Measurements from ENCODE around the genes FUZ and MYH14.

DNA sequence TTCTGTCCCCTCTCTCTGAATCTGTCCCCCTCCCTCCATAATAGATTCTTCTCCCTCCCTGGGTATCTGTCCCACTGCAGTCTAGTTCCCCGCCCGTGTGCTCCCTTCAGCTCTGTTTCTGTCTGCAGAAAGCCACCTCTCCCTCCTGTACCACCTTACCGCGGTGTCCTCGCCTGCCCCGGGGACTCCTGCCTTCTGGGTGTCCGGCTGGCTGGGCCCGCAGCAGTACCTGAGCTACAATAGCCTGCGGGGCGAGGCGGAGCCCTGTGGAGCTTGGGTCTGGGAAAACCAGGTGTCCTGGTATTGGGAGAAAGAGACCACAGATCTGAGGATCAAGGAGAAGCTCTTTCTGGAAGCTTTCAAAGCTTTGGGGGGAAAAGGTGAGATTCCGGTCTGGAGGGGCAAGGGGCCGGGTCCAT, 1.3 kb downstream of the FCGRT start:
- PRO-cap: no peak
- RAMPAGE, long total RNA: no peak

GRCh38 chr19:49533378-49534645, 6.0 kb downstream of the RCN3 start:
- PRO-cap: bidirectional peak, plus-strand start at chr19:49534200, minus-strand start at chr19:49534111
- RAMPAGE, long total RNA: no peak

GRCh38 chr19:49558518-49559084, 21.8 kb downstream of the NOSIP start:
- PRO-cap: no peak
- RAMPAGE, long total RNA: no peak

- PRO-cap: unidirectional peak, plus-strand start at chr19:49590255
- RAMPAGE, long total RNA: no peak
These were observed 724 bp upstream of the PRR12 start for GRCh38 chr19:49589963-49590953.

DNA sequence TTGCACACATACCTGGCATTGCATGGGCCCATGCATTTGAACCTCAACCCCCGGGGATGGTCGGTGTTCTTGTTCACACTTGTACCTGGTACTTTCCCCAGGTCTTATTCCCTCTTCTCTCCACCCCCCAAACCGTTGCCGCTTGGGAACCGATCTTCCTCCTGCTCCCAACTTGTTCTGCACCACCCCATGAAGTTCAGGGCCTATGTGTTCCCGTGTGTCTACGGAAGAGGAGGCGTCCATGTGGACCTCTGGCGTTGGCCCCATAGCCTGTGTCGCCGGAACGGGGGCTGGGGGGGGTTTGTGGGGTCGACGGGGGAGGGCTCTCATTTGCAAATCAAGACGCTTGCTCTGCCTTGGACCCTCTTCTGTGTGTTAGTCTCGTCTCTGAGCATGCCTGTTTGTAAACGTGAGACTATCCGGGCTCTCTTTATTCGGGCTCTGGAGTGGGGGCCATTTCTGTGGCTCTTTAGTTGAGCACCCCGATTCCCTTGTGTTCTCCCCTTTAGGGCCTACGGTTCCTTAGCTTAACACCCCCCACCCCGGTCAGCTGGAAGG, 1.8 kb downstream of the PRR12 start:
- PRO-cap: no peak
- RAMPAGE, long total RNA: no peak

DNA sequence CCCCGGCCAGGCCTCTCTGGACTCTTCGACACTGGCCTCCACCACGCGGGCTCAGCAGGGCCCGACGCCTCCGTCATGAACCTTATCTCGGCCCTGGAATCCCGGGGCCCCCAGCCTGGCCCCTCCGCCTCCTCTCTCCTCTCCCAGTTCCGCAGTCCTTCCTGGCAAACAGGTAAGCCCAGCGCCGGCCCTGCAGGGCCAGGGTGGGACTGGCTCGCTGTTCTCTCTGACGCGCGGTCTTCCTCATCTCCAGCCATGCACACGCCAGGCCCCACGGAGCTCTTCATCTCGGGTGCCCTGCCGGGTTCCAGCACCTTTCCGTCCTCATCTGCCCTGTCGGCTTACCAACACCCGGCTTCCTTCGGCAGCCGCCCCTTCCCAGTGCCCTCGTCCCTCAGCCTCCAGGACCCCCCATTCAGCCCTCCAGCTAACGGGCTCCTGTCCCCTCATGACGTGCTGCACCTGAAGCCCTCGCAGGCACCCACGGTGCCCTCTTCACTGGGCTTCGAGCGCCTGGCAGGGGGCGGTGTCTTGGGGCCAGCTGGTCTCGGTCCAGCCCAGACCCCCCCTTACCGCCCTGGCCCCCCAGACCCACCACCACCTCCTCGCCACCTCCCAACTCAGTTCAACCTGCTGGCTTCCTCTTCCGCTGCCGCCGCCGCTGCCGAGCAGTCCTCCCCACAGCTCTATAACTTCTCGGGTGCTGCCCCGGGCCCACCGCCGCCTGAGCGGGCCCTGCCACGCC, 3.6 kb downstream of the PRR12 start:
- PRO-cap: no peak
- RAMPAGE, long total RNA: no peak

DNA sequence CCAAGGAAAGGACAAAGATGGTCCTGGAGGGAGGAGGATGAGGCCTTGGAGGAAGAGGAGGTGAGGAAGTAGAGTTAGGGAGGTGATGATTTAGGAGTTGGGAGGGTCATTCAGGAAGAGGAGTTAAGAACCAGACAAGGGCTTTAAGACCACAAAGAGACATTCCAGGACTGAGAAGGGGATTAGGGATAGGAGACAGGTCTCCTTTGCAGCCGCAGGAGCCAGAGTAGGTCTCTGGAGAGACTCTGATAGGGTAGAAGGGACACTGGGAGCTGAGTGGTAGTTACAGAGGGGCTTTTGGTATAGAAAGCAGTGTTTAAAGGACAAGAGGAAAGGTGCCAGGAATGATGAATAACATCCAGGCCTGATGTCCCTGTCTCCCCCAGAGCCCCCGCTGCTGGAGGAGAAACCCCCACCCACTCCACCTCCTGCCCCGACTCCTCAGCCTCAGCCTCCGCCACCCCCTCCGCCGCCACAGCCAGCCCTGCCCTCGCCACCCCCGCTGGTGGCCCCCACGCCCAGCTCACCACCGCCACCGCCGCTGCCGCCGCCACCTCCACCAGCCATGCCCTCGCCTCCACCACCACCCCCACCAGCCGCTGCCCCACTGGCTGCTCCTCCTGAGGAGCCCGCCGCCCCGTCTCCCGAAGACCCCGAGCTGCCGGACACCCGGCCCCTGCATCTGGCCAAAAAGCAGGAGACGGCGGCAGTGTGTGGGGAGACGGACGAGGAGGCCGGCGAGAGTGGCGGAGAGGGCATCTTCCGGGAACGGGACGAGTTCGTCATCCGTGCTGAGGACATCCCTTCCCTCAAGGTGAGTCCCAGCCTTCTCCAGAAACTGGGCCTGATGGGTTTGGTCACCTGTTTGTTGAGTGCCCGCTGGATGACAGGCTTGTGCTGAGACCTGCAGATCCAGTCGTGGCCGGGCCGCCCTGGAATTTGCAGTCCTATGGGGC, 10.4 kb downstream of the PRR12 start:
- PRO-cap: no peak
- RAMPAGE, long total RNA: no peak

- PRO-cap: no peak
- RAMPAGE, long total RNA: no peak
These were observed 11.5 kb downstream of the IRF3 start for GRCh38 chr19:49654287-49654495.

- PRO-cap: unidirectional peak, minus-strand start at chr19:49692391
- RAMPAGE, long total RNA: no peak
These were observed 1.2 kb downstream of the CPT1C start for GRCh38 chr19:49692087-49692581.

GRCh38 chr19:49790601-49791420, 22.3 kb downstream of the FUZ start:
- PRO-cap: unidirectional peak, minus-strand start at chr19:49790862; unidirectional peak, minus-strand start at chr19:49791048
- RAMPAGE, long total RNA: no peak

GRCh38 chr19:49812991-49814067, at the start of gene FUZ:
TSS of gene FUZ (minus strand) at chr19:49813292.
- PRO-cap: bidirectional peak, plus-strand start at chr19:49813339, minus-strand start at chr19:49813310; unidirectional peak, plus-strand start at chr19:49813697
- RAMPAGE, long total RNA: start-site peak on the minus strand at chr19:49813253-49813307, 29 reads

GRCh38 chr19:49836965-49838078, 19.2 kb downstream of the MED25 start:
- PRO-cap: no peak
- RAMPAGE, long total RNA: start-site peak on the plus strand at chr19:49837045-49837861, 20 reads

DNA sequence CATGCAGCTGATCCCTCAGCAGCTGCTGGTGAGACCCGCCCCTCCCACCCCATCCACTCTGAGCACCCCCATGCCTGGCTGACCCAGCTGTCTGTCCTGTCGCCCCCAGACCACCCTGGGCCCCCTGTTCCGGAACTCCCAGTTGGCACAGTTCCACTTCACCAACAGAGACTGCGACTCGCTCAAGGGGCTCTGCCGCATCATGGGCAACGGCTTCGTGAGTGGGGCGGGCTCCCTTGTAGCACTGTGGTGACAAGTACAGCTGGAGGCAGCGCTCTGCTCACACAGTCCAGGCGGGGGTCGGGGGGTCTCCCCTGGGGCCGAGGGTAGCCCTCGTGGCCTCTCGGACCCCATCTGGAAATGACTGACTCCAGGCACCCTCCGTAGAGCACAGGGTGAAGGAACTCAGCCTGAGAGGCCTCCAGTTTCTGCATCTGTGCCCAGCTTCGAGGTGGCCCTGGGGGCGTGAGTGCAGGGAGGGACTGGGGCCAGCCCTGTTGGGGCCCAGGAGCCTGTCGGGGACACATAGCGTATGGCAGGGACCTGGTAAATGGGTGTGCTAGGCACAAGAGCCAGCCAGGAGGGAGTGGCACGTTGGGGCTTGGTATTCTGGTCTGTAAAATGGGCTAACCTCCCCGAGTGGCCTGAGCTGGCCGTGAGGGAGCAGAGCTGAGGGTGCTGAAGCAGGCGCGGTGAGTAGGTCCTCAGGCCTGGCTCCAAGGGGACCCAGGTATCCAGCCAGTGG, 12.3 kb downstream of the PNKP start:
- PRO-cap: no peak
- RAMPAGE, long total RNA: no peak

DNA sequence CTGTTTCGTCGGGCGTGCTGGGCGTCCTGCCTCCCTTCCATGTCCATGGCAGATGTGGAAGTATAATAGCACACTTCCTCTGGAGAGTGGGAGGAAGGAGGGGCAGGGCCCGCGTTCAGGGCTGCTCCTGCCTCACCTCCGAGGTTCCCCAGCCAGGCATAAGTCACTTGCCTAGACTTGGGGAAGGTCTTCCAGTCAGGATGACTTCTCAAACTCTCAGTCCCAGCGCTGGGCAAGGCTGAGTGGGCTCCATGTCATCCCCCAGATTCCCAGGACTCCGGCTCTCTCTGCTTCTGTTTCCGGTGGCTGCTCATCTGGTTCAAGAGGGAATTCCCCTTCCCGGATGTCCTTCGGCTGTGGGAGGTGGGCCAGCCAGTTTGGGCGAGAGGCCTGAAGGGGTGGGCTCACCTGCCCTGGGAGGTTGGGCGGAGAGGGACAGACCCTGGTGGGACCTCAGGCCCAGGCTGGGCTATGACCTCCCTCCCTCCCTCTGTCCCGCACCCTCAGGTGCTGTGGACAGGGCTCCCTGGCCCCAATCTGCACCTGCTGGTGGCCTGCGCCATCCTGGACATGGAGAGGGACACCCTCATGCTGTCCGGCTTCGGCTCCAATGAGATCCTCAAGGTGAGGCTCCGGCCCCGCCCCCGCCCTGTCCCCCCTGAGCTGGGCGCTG, 9.3 kb downstream of the IL4I1 start:
- PRO-cap: no peak
- RAMPAGE, long total RNA: no peak

GRCh38 chr19:49897323-49898123, 836 bp upstream of the IL4I1 start:
- PRO-cap: unidirectional peak, plus-strand start at chr19:49898027
- RAMPAGE, long total RNA: no peak

DNA sequence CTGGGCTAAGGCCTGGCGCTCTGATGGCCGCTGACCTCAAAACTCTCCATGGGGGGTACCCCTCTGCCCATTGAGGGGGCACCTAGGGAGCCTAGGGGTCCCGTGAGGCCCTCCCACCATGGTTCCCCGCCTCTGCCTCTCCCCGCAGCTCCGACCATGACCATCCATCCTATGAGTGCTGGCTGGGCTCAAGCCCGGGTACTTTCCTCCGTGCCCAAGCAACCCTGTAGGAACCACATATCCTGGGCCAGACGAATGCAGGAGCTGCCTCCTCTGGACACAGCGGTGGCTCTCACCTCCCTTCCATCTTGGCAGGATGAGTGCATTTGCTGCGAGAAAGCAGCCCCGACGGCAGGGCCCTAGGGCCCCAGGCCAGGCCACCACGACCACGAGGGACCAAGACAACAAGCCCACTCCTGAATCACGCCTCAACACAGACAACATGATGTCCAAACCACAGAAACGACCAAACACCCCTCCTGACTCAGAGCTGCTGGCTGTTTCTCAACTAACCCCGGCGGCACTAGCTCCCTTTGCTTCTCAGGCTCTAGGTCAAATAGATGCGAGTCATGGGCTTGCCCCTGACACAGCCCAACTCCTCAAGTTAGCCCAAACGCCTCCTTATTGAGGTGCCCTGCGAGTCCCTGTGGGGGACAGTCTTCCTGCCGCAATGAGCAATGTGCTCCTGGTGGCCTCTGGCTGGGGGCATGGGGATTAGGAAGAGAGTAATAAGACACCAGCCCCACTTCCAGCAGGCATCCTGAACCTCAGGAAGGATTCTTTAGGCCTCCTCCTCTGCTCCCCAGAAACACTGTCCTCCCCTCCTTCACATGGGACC, 7.2 kb upstream of the ATF5 start:
- PRO-cap: no peak
- RAMPAGE, long total RNA: no peak

DNA sequence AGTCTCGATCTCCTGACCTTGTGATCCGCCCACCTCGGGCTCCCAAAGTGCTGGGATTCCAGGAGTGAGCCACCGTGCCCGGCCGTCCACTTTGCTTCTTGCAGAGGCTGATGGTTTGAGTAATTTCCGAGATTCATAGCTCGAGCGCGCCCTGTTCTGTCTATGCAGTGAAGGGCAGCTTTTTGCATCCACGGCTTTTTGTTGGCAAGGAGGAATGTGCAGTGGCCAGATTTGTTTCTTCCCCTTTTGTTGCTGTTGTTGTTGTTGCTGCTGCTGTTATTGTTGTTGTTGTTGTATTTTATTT, 64.1 kb downstream of the IZUMO2 start:
- PRO-cap: no peak
- RAMPAGE, long total RNA: no peak

GRCh38 chr19:50202977-50204217, at the start of gene MYH14:
TSS of gene MYH14 (plus strand) at chr19:50203622.
- PRO-cap: bidirectional peak, plus-strand start at chr19:50203645, minus-strand start at chr19:50203516
- RAMPAGE, long total RNA: start-site peak on the plus strand at chr19:50203624-50203671, 8 reads

- PRO-cap: no peak
- RAMPAGE, long total RNA: start-site peak on the plus strand at chr19:50276051-50276122, 20 reads
These were observed 53.4 kb downstream of the KCNC3 start for GRCh38 chr19:50275763-50276276.

- PRO-cap: no peak
- RAMPAGE, long total RNA: start-site peak on the plus strand at chr19:50290982-50290994, 23 reads
These were observed 38.4 kb downstream of the KCNC3 start for GRCh38 chr19:50290699-50291168.